AG09309 (cell line): ENCODE measurements around a stretch of chr12.

GRCh38 chr12:31940416-31940747, 18.8 kb upstream of the RESF1 start:
- RRBS = no CpG with 5 or more reads among the region's 3 CpGs

GRCh38 chr12:31958248-31958677, 952 bp upstream of the RESF1 start:
- RRBS = no CpG with 5 or more reads among the region's 11 CpGs

- RRBS = no CpG with 5 or more reads among the region's 6 CpGs
Observed at GRCh38 chr12:31981528-31982734, 22.7 kb downstream of the RESF1 start.

GRCh38 chr12:32252439-32252868, 145.8 kb downstream of the BICD1 start:
- RRBS = no CpG with 5 or more reads among the region's 5 CpGs

DNA sequence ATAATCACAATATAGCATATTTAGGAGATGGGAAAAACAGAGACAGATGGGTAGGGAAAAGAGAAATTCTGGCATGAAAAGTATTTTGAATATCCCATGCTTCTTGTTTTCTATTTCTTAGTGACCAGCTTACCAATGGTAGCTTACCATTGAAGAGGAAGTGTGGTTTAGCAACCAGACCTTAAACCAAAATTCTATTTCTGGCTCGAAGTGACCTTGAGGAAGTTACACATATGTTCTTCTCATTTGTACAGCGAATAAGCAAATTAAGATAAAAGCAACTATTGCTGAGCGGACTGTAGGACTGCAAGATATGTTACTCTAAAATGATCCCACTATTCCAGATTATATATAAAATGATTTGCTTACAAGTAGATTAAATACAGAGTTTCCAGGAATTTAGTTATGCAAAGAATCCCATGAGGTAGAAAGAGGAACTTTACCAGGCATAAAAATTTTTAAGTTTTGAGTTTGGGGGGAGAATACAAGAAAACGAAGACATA, 82.9 kb downstream of the FGD4 start:
- RRBS = no CpG with 5 or more reads among the region's 4 CpGs

DNA sequence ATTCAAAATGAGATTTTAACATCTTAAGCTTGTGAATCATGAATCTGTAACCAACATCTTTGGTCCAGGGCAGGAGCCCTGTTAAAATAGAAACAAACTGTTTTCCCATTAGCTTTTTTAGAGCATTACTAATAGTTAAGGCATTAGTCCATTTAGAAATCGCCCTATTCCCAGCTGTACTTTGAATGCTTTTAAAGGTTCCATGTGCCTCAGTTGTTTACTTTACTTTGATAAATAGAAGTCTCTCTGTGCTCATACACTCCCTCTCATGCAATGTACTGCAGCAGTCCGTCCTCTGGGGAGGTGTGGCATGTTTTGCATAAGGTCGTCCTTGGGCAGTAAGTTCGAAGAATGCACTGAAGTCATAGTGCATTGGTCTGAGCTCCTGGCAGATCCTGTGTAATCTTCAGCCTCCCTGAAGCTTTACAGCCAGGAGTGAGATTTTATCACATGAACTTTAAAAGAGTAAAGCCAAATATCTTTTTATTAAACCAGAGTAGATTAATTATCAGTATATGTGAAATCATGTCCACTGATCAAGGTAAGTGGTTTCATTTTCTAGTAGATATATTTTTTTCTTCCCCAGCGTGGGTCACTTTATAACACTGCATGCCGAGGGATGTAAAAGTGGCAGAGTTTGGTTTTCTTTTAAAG, 134.7 kb downstream of the FGD4 start:
- RRBS = no CpG with 5 or more reads among the region's 6 CpGs

- RRBS = no CpG with 5 or more reads among the region's 1 CpG
Observed at GRCh38 chr12:32821720-32821965, 65.9 kb upstream of the YARS2 start.

DNA sequence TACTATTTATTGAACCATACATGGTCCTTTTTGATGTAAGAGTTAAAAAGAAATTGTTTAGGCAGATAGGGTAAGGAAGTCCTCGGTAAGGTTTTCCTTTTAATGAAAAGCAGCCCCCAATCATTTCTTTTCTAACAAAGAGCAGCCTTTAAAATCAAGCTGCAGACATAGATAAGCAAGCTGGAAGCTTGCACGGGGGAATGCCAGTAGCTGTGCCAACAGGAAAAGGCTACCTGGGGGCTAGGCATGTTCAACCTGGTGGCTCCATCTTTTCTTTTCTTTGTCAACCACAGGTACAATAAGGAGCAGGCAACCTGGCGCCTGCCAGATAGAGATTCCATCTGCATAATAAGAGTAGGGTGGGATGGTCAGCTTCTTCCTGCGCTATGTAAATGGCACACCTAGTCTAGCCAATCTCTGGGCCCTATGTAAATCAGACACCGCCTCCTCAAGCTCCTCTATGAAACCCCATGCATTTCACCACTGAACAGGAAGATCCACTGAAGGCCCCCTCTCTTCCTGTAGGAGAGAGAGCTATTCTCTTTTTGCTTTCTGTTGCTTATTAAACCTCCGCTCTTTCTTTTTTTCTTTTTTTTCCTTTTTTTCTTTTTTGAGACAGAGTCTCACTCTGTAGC, 87.4 kb upstream of the PKP2 start:
- RRBS = no CpG with 5 or more reads among the region's 6 CpGs

- RRBS = no CpG with 5 or more reads among the region's 4 CpGs
Observed at GRCh38 chr12:34030330-34031104, 8.2 kb downstream of the ALG10 start.

DNA sequence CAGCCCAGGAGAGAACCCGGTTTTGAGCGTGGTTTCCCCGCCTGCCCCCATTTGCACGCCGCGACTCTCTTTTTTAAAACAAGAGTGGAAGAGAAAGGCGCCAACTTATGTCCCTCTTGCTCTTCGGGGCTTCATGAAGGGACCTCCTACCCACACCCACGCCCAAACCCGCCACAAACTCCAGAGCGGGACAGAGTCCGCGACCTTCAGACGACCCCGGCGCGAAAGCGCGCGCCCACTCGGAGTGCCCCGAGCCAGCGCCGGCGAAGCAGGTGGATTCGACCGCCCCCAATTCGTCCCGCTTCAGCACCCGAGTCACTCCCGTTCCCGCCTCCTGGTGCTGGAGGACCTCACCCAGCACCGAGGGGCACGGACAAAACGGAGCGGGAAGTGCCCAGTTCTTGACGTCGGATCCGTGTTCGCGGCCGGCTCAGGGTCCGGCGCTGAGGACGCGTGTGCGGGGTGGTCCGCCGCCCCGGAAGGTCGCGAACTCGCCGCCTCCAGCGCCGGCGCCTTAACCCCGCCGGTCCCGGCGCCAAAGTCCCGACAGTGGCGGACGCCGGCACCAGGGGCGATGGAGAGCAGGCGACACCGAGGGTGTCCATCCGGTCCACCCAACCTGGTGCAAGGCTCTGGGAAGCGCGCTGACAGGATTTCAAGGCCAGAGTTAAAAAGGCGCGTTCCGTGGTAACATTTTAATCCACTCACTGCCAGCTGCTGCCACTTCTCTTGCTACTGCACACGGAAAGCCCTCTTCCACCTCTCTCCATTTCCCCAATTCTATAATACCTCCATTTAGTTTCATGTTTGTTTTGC, 239.8 kb upstream of the CPNE8 start:
- RRBS = 8% methylated on average over 21 of the region's 75 CpGs

DNA sequence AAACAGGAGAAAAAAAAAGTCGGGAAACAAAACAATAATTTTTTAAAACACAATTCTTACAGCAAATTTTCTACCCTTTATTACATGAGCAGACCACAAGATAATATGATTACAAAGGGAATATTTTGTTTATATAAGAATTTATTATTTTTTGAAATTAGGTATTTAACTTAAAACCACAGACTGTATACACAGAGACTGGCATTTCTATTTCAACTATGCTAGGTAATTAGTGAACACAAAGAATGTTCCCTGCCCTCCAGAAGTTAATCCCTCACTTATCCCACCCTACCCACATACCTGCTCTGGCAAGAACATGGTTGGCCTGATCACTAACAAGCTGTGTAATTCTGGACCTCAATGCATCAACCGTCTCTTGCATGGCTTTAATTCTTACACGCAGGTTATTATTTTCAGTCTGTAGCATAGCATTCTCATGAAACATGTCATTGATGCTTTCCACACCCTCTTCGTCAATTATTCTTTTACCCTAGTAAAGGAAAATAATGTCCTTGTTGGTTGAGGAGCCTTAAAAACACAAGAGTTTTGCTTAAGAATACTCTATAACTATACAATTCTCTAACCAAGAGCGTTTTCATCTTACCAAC, 85.9 kb downstream of the KIF21A start:
- RRBS = no CpG with 5 or more reads among the region's 5 CpGs

- RRBS = no CpG with 5 or more reads among the region's 1 CpG
Observed at GRCh38 chr12:39622231-39622710, 2.7 kb upstream of the ABCD2 start.

GRCh38 chr12:39808820-39809252, 182.9 kb downstream of the C12orf40 start:
- RRBS = no CpG with 5 or more reads among the region's 3 CpGs

- RRBS = no CpG with 5 or more reads among the region's 2 CpGs
Observed at GRCh38 chr12:40208767-40209059, 16.1 kb upstream of the LRRK2 start.

DNA sequence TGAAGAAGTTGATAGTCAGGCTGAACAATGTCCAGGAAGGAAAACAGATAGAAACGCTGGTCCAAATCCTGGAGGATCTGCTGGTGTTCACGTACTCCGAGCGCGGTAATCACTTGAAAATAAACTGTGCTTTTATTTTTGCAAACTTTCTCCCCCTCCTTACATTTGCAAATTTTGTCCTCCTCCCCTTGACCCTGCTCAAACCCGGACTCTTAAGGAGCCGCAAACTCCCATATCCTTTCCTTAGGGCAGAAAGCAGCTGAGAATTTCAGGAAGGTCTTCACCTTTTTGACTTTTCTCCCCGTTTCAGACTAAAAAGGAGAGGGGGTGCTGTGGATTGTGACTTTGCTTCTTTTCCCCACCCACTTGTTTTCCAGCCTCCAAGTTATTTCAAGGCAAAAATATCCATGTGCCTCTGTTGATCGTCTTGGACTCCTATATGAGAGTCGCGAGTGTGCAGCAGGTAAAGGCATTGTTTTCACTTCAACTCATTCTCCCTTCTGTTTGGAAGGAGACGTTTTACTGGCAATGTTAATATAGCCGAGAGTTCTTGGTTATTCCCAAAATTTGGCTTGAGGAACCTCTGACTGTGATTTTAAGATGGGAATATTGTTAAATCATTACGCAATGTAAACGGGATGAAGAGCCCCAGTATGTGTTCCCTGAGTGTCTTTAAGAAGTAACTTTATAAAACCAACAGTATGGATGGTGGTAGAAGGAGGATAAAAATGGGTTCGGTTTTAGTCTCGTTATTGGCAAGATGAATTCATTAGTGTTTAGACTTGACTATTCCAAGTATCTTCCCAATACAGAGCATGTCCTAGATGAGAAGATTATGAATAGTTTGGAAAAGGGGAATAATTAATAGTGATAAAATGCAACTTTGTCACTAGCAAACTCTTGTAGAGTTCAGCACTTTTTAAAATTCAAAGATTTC, 649 bp downstream of the LRRK2 start:
- RRBS = no CpG with 5 or more reads among the region's 17 CpGs

DNA sequence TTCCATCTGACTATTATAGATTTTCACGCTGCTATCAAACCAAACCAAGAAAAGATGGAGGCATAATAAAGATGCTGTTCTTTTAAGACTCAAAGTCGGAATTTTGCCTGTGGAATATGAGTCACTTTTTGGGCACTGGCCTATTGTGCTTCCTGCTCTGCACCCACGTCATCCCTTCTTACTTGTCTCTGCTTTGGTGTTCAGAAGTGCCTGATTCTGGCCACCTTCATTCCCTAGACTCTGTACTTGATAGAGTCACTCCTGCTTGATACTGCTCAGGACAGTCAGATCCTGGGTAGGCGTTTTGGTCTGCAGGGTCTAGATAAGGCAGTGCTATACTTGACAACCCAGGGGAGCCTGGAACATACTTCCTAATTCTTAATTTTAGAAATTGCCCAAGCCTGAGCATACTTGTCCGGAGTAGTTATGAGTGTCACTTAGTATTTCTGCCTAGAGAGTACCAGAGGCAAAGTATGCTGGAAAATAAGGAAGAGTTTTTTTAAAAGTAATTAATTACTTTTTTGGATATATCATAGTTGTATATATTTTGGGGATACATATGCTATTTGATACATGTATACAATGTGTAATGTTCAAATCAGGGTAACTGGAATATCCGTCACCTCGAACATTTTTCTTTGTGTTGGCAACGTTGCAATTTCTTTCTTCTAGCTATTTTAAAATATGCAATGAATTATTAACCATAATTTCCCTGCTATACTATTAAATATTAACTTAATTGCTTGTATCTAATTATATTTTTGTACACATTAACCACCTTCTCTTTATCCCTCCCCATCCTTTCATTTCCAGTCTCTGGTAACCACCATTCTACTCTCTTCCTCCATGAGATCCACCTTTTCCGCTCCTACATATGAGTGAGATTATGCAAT, 2.1 kb downstream of the LRRK2 start:
- RRBS = no CpG with 5 or more reads among the region's 9 CpGs

GRCh38 chr12:41476659-41476958, 288.5 kb downstream of the PDZRN4 start:
- RRBS = no CpG with 5 or more reads among the region's 4 CpGs

DNA sequence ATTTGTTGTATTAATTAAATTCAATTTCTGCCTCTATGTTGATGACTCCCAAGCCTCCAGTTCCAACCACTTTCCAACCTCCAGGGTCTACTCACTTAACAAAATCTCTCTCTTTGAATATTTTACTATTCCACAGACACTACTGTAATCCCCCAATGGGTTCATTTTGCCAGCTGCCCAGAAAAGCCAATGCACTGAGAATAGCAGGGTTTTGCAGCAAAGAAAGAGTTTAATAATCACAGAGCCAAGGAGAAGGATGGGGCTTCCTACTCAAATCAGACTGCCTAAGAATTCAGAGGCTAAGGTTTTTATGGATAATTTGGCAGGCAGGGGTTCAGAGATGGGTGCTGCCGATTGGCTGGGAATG, 105.8 kb downstream of the GXYLT1 start:
- RRBS = no CpG with 5 or more reads among the region's 1 CpG